Monocyte (primary cell): ENCODE results near the gene FBXO3.

DNA sequence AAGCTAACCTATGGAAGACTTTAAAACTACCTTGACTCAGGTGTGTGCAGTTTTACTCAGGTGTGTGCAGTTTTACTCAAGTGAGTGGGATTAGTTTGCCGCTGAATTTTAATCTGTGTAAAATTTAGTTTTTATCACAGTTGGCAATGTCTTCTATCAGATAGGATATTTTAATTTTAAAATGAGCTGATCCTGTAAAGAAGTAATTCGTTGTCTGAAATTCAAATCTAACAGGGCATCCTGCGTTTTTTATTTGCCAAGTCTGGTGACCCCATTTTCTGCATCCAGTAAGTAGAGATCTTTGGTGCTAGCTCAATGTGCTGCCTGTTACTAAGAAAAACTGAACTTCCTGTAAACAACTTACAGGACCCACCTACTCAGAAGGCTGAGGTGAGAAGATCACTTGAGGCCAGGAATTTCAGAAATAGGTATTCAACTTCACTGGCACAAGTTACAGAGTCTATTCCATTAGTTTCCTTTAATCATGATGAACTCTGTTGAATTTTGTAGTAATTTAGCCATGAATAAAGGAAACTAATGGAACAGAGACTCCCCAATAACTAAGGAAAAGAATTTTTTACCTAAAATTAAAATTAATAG is 4.0 kb downstream of the ARL14EP start:
- PRO-cap, 2 experiments, result no peak in any of the 2 experiments

DNA sequence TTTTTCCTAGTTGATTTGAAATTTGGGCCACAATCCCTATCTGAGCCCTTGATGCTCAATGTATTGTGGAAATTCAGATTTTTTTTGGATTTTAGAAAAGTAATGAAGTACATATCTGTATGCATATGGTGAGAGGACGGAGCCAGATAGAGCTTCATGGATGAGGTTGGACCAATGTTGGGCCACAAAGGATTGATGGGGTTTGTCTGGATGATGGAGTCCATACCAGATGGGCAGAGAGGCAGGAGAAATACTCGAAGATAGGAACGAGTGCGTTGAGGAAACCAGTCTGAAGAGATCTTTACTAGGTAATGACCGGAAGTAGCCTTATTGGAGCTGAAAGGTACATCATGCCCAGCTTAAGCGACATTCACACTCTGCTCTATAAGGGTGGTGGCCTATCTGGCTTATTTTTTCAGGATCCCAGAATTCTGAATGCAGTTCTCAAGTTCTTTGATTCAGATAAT is 224.4 kb downstream of the DCDC1 start:
- PRO-cap, 2 experiments, result no peak in any of the 2 experiments

GRCh38 chr11:31477666-31478305 is 31.6 kb downstream of the IMMP1L start:
- PRO-cap, 2 experiments, result no peak in any of the 2 experiments

DNA sequence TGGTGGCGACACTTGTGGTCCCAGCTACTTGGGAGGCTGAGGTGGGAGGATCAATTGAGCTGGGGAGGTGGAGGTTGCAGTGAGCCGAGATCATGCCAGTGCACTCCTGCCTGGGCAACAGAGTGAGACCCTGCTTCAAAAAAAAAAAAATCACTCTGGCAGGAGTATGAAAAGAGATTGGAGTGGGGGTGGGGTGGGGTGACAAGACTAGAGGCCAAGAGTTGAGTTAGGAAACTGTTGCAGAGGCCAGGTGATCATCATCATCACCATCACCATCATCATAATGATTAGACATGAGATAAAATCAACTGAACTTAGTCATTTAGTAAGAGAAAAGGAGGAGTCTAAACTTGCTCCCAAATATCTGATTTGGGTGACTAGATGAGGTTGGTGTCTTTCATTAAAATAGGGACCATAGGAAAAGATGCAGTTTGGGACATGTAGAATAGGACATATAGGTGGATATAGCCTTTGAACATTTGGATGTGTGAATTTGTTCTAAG is 124.3 kb downstream of the PAX6 start:
- PRO-cap, 2 experiments, result no peak in any of the 2 experiments

- PRO-cap, 2 experiments, result no peak in any of the 2 experiments
Measured at GRCh38 chr11:32005904-32006431, 84.9 kb upstream of the RCN1 start.

DNA sequence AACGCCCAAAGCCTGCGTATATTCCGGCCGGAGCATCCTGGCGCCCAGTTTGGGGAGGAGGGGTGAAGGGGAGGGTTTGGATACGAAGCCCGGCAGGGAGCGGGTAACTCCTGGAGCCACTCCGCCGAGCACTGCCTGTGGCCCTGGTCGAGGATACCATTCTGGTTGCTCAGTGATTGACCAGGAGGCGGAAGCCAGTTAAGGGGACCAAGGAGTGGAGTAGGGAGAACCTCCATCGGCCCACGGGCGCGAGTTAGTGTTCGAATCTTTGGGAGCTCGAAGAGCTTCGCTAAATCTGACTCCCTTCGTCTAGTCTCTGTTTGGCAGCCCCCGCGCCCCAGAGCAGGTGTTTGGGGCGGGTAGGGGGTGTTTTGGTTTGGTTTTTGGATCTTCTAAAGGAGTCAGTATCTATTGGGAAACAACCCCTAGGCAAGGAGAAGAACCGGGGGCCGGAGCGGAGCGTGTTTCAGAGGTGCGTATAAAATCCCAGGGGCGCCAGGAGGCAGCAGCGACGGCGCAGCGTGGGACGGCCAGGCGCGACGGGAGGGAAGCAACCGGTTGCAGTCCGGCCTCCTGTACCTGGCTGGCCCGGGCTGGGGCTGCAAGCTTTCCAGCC is 1.1 kb upstream of the WT1 start:
- PRO-cap, 2 experiments, result no peak in any of the 2 experiments

DNA sequence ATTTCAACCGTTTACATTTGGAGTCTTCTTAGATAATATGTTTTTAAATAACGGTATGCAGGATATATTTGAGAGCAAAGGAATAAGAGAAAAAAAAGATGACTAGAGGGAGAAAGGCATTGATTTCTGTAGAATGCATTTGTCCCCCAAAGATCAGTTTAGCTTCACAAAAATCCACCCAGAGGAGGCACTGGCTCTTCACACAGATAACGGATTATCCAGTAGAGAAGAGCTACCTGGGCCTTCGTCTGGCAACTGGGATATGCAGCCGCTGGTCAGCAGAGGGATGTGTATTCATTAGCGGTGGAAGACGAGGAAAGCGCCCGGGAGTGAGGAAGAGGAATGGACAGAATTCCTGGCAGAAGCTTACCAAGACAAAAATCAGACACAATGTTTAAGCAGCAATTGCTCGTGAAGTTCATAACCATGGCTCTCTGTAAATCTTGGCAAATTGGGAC is 5.6 kb upstream of the WT1 start:
- PRO-cap, 2 experiments, result no peak in any of the 2 experiments

GRCh38 chr11:32451757-32452375 is 16.5 kb upstream of the WT1 start:
- PRO-cap, 2 experiments, result no peak in any of the 2 experiments

GRCh38 chr11:32830213-32830922 is 641 bp downstream of the PRRG4 start:
- PRO-cap, 2 experiments, result no peak in any of the 2 experiments

- PRO-cap, 2 experiments, result no peak in any of the 2 experiments
Measured at GRCh38 chr11:32851880-32852518, 22.3 kb downstream of the PRRG4 start.

GRCh38 chr11:32953667-32954322 is 61.2 kb downstream of the QSER1 start:
- PRO-cap, 2 experiments, result no peak in any of the 2 experiments

DNA sequence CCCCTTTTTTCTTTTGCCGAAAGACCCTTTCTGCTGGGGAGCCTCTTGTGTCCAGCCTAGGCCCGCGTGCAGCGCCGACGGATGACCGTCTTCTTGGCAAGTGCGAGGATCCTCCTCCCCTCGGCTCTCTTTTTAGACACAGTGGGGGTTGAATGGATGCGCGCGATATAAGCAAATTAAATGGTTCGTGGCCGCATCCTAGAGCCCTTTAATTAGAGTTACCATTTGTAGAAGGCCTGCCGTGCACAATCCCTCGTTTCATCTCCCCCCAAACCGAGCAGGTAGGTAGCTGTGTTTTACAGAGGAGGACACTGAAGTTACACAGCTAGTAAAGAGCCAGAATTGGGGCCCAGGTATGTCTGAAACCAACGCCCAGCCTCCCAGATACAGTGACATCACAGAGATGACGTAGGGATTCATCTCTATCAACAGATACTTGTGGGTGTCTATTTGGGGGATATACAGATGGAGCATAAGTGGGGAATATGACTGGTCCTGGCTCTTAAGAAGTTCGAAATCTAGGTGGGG is 799 bp downstream of the TCP11L1 start:
- PRO-cap, 2 experiments, result no peak in any of the 2 experiments

DNA sequence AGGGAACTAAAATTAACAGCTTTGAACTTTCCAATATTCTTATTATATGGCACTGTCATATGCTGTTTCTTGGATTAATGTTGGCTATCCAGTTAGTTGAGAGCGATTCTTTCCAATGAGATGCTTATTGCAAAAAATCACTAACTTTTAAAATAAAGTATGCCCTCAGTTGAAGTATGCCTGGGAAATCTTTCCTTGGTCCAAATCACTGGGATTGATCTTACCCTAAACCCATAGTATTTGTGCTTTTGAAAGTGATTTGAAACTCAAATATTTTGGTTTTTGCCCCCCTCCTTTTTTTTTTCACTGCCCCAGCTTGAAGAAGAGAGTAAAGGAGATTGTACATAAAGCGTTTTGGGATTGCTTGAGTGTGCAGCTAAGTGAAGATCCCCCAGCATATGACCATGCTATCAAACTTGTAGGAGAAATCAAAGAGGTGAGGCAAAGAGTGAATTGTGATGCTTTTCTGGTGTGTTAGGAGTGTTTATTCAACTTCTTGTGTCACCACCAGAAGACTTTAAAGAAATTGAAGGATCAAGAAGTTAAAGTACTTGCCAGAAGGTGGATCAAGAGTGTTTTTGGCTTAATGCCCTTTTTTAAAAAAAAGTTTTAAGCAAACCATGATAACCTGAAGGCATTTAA is 17.5 kb downstream of the TCP11L1 start:
- PRO-cap, 2 experiments, result no peak in any of the 2 experiments

GRCh38 chr11:33291320-33291861 is 34.2 kb downstream of the HIPK3 start:
- PRO-cap, 2 experiments, result no peak in any of the 2 experiments

DNA sequence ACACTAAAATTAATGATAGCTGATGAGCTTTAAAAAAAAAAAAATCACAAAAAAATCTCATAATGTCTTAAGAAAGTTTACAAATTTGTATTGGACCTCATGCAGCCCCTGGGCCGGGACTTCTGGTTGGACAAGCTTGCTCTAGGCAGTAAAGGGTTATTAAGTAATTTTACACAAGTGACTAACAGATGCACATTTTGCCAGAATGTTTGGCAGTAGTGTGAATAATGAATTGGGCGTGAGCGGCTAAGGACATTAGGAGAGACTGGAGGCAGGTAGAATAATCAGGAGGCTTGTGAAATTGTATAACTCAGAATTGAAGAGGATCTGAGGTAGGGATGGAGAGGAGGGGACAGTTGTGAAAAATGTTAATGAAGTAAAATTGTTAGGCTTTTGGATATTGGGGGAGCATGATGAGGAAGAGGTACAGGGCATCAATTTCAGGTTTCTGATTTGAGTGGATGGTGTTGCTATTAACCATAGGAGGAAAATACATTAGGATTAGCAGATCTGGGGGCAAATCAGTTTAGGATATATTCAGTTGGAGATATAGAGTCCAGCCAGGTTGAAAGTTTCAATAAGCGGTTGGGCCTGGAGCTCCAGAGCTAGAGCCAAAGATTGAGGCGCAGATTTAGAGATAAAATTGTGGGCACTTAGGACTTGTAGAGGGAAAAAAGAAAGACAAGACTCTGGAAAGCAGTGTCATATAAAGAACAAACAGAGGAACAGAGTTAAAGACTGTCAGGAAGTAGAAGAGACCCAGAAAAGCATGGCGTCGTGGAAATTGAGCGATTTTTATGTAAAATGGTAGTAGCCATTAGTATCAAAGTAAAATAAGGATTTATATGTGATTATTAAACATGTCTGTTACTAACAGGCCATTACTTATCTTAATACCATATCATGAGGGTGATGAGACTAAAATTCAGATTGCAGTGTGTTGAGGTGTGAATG is 41.0 kb upstream of the KIAA1549L start:
- PRO-cap, 2 experiments, result no peak in any of the 2 experiments

DNA sequence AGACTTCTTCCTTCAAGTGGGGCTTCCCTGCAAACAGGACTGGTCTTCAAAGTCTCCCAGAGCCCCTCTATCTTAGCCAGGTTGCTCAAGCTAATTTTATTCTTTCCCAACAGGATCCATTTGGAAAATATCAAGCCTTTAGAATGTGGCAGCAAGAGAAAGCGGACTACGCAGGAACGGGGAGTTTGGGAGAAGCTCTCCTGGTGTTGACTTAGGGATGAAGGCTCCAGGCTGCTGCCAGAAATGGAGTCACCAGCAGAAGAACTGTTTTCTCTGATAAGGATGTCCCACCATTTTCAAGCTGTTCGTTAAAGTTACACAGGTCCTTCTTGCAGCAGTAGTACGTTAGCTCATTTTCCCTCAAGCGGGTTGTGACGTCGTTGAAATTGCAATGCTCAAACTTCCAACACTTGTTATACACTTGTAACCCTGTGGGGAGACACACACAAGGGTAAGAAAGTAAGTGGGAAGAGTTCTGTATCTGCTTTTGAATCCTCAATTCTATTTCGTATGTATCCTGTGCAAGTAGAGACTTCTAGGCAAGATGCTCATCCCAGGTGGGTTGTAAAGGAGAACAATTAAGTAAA is 9.4 kb upstream of the C11orf91 start:
- PRO-cap, 2 experiments, result no peak in any of the 2 experiments

- PRO-cap, 2 experiments, result no peak in any of the 2 experiments
Measured at GRCh38 chr11:33715673-33716031, 15.0 kb upstream of the C11orf91 start.

- PRO-cap, 2 experiments, result peak in 2 of 2 experiments; most common plus-strand start chr11:33736046 (in 2); most common minus-strand start chr11:33735992 (in 1)
Measured at GRCh38 chr11:33735741-33736125, 490 bp downstream of the CD59 start.

DNA sequence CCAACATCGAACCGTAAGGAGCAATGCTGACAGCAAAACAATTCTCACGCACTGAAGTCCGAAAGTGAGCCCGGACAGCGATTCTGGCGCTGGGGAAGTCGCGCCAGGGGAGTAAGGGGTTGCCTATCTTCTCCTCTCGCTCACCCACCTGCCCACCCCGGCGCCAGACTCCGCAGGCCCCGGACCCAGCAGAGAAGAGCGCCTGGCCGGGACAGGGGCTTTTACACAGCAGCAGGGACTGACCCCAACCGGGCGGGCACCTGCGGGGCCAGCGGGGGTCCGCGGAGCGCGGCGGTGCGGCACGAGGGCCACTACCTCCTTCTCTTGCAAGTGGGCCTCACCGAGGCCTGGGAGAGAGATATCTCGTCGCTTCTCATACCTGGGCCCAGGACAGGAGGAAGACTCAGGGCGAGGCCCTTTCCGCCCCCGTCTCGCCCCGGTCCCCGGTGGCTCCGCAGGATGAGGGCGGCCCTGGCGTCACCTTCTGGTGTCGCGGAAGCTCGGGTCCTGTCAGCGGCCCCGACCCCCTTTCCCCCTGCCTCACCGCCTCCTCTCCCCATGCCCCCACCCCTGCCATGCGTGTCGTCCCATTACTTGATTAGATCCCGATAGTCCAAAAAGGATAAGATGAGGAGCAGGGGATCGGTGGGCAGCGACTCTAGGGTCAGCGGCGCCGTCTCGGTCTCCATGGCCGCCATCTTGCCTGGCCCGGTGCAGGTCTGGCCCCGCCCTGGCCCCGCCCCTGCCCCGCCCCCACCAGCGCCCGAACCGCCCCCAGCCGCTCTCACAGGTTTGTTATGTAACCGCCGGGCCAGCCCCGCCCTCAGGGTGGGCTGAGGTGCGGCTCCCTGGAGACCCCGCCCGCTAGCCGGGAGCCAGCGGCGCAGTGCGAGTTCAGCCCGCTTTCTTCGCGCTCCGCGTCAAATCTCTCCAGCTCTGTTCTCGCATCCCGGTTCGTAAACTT is at the start of gene FBXO3:
FBXO3 (minus strand) TSS at position 721 of the 964 bp plus-strand sequence.
- PRO-cap, 2 experiments, result peak in 2 of 2 experiments; most common plus-strand start position 866 of the sequence (in 1); most common minus-strand start position 680 of the sequence (in 2)

DNA sequence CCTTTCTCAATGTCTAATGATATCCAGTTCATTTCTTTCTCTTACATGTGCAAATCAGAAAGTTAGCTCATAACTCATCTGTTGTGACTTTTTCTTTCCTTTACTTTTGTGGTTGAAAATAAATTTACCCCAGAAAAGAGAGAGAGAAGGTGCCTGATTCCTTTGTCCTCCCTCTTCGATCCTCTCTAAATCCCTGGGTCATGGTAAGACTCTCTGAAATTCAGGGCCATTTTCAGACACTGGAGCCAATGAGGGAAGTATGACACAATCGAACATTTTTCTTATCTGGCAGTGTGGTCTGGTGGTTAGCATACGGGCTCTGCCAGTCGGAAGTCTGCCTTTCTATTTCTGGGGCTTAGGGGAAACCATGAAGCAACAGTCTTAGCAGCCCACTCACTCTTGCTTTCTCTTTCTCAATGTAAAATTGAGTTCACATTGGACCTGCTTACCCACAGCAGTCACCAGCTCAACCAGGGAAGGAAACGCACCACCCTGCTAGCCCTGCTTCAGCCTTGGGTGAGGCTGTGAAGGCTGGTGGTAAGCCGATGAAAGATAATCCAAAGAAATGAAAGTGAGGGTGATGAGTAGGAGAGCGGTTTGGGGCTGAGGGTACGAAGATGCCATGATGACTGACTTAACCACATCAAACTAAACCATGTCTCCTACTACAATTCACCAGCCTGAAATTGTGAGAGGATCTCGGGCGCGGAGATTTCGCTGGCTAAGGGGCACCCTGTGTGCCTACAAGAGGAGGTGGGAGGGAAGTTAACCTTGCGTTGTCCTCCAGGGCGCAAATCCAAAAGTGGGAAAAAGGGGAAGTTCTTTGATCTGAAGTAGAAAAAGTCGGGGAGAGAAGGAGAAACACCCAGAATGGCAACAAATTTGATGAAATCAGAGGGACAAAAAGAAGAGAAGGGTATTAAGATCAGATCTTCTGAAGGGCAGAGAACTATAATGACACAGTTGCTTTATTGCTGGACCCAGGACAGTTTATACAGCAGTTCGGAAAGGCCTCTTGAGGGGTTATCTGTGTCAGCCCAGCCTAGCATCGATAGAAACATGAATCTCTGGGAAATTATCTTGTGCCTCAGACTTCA is 2.0 kb upstream of the LMO2 start:
- PRO-cap, 2 experiments, result peak in 1 of 2 experiments; most common plus-strand start position 457 of the sequence (in 1)